Smooth muscle cell (in vitro differentiated cells): ENCODE measurements around a stretch of chr3.

- RAMPAGE, long total RNA: no peak
These were observed 118.9 kb downstream of the PTPRG start for GRCh38 chr3:61680170-61680812.

GRCh38 chr3:61684971-61685536 lies 123.7 kb downstream of the PTPRG start:
- RAMPAGE, long total RNA: no peak

- RAMPAGE, long total RNA: no peak
These were observed 126.9 kb downstream of the PTPRG start for GRCh38 chr3:61688151-61688720.

DNA sequence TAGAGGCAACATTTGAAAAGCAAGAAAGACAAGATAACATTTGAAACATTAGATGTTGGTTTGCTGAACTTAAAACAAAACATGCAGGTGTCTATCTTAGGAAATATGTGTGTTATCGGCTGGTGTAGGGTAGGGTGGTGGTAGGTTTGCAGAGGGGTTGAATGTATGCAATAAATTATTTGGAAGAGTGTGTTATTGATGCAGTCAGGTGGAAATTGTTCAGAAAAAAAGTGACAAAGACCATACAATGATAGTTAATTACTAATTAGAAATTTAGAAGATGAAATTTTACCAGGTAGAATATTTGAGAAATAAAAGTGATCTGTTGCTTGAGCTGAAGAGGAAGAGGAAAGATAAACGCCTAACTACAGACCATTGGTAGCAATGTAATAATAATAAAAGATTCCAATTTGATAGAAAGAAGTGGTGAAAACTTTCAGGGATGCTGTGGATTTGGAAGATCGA lies 211.7 kb downstream of the PTPRG start:
- RAMPAGE, long total RNA: no peak

GRCh38 chr3:62218618-62219168 lies 100.1 kb upstream of the C3orf14 start:
- RAMPAGE, long total RNA: no peak

DNA sequence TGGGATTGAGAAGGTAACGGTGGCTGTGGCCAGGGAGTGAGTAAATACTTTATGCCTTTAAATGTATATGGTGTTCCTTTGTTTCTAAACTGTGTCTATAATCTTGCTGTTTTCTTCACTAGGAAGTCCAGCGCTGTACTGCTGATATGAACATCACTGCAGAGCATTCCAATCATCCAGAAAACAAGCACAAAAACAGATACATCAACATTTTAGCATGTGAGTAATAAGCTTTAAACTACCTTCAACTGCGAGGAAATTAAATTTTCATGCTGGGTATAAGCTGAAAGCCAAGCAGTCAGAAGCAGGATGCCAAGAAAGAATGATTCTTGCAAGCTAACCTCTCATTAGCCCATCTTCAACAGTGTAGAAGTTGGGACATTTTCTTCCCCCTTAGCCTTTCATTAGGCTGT lies 56.1 kb upstream of the C3orf14 start:
- RAMPAGE, long total RNA: no peak

- RAMPAGE, long total RNA: no peak
These were observed 1.4 kb downstream of the CADPS start for GRCh38 chr3:62873601-62874446.

- RAMPAGE, long total RNA: no peak
These were observed 65.8 kb upstream of the CADPS start for GRCh38 chr3:62940839-62941536.

- RAMPAGE, long total RNA: no peak
These were observed 60.7 kb upstream of the SYNPR start for GRCh38 chr3:63217402-63217838.

DNA sequence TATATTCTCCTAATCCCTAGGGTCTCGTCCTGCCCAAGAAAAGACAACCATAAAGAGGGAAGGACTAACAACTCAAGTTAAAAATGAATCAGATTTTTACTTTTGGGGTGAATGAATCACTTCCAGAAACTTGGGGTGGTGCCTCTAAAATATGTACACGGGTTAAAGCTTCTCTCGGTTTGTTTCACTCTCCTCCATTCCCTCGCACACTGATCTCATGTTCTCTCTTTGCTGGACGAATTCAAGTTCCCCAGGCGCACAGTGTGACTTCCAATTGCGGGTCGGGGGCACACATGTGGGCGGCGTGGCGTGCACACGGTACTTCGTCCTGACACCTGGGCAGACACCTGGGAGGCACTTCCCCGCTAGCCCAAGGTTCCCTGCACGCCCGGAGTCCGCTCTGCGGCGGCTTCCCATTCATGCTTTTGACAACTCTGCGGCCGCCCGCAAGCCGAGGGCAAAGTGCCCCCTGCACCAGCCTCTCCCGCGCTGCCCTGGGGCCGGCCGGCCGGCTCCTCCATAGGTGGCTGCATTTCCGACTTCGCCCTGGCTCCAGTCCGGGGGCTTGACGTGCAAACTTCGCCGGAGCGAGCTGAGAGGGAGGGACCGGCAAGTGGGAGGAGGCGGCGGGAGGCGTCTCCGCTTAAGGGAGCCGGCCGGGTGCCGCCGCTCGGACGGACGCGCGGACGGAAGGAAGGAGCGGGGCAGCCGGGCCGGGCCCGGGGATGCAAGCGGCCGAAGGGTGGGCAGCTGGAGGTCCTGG lies 48.0 kb downstream of the ATXN7 start:
- RAMPAGE, long total RNA: no peak

DNA sequence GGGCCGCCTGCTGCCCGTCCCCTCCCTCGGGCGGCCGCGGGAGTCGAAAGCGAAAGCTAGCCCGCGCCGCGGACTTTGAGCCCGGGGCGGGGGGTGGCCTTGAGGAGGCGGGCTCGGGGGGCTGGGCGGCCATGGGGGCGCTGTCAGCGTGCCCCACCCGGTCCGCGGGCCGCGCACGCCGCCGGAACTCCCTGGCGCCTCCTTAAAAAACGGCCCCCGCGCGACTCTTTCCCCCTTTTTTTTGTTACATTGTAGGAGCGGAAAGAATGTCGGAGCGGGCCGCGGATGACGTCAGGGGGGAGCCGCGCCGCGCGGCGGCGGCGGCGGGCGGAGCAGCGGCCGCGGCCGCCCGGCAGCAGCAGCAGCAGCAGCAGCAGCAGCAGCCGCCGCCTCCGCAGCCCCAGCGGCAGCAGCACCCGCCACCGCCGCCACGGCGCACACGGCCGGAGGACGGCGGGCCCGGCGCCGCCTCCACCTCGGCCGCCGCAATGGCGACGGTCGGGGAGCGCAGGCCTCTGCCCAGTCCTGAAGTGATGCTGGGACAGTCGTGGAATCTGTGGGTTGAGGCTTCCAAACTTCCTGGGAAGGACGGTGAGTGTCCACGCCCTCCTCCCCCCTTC lies 48.8 kb downstream of the ATXN7 start:
- RAMPAGE, long total RNA: no peak

DNA sequence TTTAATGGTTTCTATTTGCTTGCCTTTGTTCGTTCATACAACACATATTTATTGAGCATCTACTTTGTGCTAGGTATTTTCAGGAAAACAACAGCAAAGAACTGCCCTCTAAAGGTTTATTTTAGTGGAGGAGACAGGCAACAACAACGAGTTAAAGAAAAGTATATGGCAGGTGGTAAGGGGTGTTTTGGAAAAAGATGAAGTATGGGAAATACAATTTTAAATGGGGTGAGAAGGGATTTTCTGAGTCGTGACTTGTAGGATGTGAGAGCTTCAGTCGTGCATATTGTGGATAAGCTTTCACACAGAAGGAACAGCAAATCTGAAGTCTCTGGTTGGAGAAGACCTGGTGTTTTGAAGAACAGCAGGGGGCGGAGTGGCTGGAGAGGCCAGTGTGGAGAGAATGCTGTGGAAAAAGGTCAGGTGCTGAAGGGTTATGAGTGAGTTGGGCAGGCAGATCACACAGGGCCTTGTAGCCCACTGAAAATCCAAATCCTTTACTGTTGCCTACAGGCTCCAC lies 62.5 kb downstream of the ATXN7 start:
- RAMPAGE, long total RNA: no peak

DNA sequence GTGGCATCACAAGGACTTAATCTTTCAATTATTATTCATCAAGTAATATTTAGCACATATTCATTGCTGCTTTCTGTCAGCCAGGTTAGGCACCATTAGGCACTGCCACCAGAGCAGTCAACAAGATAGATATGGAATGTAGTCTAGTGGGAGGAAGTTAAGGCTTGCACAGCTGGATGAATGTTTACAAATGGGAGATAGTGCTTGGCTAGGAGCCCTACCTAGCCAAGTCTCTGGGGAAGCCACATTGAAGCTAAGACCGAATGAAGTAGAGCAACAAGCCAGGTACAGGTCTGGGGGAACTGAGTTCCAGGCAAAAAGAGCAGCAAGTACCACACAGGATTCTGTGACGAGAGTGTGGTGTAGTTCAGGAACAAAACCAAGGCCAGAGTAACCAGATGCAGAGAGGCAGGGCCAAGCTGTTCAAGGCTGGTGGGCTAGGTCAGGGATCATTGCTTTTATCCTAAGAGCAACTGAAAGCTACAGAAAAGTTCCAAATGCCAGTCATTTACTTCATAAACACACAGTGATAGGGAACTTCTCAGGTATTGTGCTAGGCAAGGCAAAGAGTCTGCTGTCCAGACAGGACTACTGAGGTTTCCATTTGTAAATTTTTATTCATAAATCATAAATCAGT lies 77.6 kb downstream of the PSMD6 start:
- RAMPAGE, long total RNA: no peak

DNA sequence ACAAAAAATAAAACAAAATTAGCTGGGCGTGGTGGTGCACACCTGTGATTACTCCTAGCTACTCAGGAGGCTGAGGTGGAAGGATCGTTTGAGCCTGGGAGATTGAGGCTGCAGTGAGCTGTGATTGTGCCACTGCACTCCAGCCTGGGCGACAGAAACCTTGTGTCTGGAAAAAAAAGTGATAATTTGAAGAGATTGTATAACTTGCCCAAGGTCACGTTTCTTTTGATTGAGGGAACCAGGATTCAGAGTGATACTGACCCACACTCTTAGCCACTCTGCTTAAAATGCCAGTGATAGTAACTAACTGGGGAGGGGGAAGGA lies 75.9 kb downstream of the PSMD6 start:
- RAMPAGE, long total RNA: no peak

- RAMPAGE, long total RNA: no peak
These were observed 52.6 kb downstream of the PSMD6 start for GRCh38 chr3:63970624-63971098.

GRCh38 chr3:63979387-63980341 lies 43.6 kb downstream of the PSMD6 start:
- RAMPAGE, long total RNA: no peak

DNA sequence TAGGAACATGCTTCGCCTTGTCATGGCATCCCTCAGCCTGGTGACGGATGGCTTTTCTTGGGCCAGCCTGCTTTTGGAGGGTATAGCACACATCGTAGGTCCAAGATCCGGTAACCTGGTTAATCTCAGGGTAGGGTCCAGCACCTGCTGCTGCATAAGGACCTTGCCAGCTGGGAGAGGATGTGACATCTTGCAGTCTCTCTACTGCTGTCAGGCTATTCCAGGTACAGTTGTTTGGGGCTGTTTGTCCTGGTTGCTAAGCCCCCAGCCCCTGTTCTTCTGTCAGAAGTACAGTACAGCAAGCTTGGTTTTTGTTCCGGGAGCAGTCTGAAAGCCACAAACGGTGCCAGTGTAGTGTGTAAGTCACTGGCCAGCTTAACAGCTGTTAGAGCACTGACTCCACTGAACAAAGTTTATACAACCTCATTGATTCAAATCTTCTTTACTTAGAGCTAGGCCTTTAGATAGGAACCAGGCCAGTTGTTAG lies 42.3 kb downstream of the PSMD6 start:
- RAMPAGE, long total RNA: no peak

GRCh38 chr3:64014046-64015283 lies 8.8 kb downstream of the PSMD6 start:
- RAMPAGE, long total RNA: no peak

GRCh38 chr3:64150638-64151319 lies 74.5 kb downstream of the PRICKLE2 start:
- RAMPAGE, long total RNA: no peak

DNA sequence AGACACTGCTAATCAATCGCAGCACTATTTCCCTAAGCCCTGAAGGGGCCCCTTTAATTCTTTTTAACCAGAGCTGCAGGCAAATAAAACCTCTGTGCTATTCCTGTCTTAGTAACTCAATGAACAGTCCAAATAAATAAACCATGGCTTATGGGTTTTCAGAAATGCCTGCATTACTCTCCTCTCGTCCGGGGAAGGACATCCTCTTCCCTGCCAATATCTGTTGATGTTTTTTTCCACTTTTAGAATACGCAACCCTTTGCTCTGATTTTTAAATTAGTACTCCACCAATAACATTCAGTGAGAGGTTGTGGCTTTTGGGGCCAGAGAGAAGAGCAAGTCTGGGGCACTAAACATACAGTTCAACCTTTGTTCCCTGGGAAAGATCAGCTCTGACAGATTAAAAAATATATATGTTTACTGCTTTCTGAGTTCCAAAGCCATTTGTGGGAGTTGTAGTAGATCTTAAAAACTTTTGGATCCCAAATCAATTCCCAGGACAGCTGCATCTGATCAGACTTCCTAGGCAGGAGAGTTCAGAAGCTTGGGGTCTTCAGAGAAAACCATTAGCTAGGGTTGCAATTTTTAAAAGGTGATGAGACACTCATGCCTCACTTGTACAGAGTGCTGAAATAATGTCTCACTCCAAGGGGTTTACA lies 35.3 kb upstream of the PRICKLE2 start:
- RAMPAGE, long total RNA: no peak